Bronchus fibroblast of lung (primary cell): Measurements from ENCODE around the genes TRAT1 and SLC35A5.

- RAMPAGE, long total RNA: no peak
These were observed 48.4 kb downstream of the BBX start for GRCh38 chr3:107571154-107571472.

DNA sequence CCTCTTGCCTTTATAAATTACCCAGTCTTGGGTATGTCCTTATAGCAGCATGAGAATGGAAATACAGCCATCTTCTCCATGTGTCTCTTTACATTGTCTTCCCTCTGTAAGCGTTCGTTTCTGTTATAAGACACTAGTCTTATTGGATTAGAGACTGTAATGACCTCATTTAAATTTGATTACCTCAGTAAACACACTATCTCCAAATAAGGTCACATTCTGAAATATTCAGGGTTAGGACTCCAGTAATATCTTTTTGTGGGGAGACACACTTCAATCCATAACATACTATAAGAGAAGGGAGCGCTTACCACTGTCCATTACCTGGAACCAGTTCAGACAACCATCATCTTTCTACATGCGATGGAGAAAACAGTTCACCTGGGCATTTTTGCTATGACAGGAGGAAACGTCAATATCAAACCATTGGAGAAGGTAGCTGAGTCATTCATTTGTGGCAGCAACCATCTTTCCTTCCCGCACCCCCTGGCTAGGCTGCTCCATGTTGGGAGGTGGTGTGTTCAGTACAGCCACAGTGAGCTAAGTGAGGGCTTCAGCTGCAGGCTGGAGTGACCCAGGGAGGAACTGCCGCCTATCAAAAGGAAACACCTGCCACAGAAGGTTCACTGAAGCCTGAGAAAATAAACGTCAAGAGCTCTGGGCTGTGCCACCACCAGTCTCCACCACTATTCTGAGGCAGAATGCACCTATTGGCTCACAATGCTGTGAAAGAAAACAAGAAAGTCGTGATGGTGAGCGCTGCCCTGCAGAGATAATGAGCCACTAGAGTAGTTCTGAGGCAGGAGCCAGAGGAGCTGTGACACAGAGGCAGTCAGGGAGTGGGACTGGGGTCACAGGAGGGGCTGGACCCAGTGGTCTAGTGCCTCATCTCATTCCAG, 34.6 kb upstream of the CD47 start:
- RAMPAGE, long total RNA: no peak

DNA sequence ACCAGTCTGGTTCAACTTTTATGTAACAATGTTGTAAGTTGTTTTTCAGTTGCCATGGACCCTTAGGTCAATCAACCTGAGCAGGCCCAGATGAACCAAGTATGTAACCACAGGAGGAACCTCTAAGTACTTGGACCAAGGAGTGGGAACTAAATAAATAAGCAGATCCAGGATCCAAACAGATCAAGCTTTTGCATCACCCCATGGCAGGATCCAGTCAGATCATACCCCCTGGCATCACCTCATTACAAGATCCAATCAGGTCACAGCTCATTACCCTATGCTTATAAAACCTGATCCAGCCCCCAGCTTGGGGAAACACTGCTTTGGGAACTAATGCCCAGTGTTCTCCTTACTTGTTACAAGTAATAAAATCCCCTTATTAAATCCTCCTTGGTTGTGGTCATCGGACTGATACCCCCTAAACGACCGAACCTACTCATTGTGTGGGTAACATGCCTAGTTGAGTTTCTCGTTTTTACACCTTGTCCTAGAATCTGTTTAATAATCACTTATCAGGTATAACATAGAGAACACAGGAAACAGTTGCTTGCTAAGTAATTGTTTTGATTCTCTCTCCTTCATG, 28.7 kb upstream of the IFT57 start:
- RAMPAGE, long total RNA: no peak

- RAMPAGE, long total RNA: no peak
These were observed 344 bp downstream of the RETNLB start for GRCh38 chr3:108756865-108757266.

GRCh38 chr3:108822532-108822991, at the start of gene TRAT1:
Gene TRAT1, plus strand, starts transcription at chr3:108822786.
- RAMPAGE, long total RNA: no peak

- RAMPAGE, long total RNA: no peak
These were observed 36.1 kb downstream of the MORC1 start for GRCh38 chr3:109081786-109082249.

- RAMPAGE, long total RNA: no peak
These were observed 298.2 kb upstream of the NECTIN3 start for GRCh38 chr3:110773364-110773767.

- RAMPAGE, long total RNA: no peak
These were observed 46.2 kb downstream of the PLCXD2 start for GRCh38 chr3:111720656-111721151.

GRCh38 chr3:111732267-111732747, 57.8 kb downstream of the PLCXD2 start:
- RAMPAGE, long total RNA: no peak

DNA sequence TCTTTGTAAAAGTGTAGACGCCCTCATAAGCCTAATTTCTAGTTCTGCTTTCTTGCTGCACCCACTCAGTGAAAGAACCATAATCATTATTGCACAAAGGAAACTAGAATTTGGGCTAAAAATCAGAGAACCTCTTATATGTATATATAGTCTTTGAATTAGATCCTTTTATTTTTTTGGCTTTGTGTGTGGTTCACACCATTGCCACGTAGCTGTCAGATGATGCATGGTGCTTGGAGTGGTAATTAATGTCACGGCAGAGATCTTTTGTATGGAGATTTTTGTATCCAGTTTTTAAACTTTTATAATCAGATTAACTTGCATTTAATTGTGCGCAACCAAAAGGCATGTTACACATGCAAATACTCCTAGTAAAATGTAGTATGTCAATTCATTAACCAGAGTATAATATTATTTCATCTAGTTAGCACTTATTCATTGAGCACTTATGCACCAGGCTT, 825 bp downstream of the ABHD10 start:
- RAMPAGE, long total RNA: no peak

DNA sequence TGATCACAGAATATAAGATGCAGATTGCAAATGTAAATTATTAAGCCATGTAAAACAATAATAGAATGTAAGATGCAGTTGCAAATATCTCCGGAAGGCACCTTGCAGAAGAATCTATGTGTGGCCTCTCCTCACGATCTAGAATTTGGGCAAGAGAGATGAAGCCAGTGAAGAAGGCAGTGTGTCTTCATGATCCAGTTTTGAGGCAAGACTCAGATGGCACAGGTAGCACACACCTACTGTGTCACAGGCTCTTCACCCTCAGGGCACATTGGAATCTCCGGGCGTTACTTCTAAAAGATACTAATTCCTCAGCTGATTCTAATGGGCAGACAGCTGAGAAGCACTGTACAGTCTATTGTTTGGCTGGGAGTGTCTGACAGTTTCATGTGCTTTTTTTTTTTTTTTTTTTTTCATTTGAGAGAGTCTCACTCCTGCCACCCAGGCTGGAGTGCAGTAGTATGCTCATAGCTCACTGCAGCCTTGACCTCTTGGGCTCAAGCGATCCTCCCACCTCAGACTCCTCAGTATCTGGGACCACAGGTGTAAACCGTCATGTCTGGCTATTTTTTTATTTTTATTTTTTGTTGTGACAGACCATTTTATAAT, 3.8 kb downstream of the C3orf52 start:
- RAMPAGE, long total RNA: no peak

GRCh38 chr3:112113679-112114331, 19.2 kb downstream of the GCSAM start:
- RAMPAGE, long total RNA: no peak

- RAMPAGE, long total RNA: no peak
These were observed 5.4 kb downstream of the GCSAM start for GRCh38 chr3:112127597-112128187.

GRCh38 chr3:112302121-112302961, 8.3 kb upstream of the SLC9C1 start:
- RAMPAGE, long total RNA: no peak

DNA sequence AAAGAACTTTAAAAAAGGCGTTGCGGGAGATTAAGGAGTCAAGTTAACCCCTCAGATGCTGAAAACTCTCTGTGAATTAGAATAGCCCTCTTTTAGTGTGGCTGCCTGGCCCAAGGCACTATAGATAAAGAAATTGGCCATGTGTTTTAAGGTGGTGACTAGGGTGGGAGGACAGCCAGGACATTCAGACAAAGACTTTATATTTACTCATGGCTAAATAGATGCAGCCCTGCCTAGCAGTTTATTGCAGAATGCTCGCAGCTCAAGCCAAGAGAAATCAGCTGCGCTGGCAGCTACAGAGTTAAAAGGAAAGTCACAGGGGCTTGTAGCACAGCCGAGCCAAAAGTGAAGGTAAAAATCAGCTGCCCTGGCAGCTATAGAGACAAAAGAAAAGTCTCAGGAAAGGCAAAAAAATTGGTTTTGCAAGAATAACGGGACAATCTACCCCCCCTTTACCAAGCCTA, 9.4 kb upstream of the SLC9C1 start:
- RAMPAGE, long total RNA: no peak

- RAMPAGE, long total RNA: no peak
These were observed 20.6 kb downstream of the CD200 start for GRCh38 chr3:112353596-112353887.

GRCh38 chr3:112395305-112395896, 62.4 kb downstream of the CD200 start:
- RAMPAGE, long total RNA: no peak

GRCh38 chr3:112561810-112562673, at the start of gene SLC35A5:
Gene SLC35A5, plus strand, starts transcription at chr3:112562045.
- RAMPAGE, long total RNA: start-site peak on the plus strand at chr3:112562034-112562134, 48 and 43 reads in 2 replicates

DNA sequence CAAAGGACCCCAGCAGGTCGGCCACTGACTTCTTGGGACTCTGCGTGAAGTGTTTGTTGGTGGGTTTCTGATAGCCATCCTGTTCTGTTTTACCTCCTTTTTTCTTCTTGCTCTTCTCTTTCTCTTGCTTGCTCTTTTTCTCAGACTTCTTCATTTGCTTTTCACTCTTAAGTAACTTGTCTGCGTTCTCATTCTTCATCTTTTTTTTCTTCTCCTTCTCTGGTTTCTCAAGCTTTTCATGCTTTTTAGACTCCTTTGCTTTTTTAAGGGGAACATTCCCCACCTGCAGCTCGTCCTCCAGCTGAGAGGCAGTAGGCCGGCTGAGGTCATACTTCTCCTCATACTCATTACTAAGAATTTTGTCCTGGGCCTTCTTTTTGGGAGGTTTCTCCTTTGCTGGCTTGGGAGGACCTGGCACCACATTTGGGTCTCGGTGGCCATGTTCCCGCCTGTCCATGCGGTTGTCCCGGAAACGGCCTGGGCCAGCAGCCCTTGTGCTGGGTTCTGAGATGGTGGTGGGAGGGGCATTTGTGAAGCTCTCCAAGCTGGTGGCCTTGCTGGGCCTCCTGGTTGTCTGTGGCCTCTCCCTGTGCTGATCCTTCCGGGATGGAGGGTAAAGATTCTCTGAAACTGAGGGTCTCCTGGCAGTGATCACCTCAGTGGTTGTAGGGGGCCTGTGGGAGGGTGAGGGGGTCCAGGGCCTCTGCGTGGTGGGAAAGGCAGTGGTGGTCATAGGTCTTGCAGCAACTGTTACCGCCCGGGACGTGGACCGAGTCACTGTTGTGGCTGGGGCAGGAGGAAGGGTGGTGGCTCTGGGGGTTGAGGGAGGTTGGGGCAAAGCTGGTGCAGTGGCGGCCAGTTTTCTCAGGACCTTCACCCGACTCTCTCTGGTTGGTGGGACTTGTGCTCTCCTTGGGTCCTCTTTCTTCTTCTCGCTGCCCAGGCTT, 2.6 kb downstream of the CCDC80 start:
- RAMPAGE, long total RNA: no peak

DNA sequence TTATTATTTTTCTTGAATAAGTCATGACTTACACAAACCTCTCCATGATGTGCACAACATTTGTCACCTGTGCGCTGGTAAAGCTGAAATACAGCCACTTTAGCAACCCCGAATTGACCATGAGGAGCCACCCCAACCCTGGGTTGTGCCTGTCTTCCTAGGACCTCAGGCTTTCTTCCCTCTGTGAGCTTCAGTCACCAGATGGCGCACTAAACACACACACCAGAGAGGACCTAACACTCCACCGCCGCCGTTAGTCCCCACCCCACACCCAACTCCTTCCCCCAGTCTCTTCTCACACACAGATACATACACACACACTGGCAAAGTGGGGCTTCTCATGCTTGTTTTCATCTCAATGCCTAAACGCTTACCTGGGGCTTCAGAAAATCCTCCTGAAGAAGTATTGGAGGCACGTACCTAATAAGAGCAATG, 2.0 kb upstream of the CCDC80 start:
- RAMPAGE, long total RNA: no peak